Metastatic Liver Carcinoma in the Adrenal Gland (tissue), 2 donors: ENCODE measurements around a stretch of chr22.

GRCh38 chr22:22822396-22822856 lies 65.2 kb upstream of the IGLL5 start:
- PRO-cap, 2 experiments = no peak in any of the 2 experiments

GRCh38 chr22:22884877-22886015 lies 2.4 kb upstream of the IGLL5 start:
- PRO-cap, 2 experiments = no peak in any of the 2 experiments

- PRO-cap, 2 experiments = no peak in any of the 2 experiments
Observed at GRCh38 chr22:22931760-22932304, 44.2 kb downstream of the IGLL5 start.

DNA sequence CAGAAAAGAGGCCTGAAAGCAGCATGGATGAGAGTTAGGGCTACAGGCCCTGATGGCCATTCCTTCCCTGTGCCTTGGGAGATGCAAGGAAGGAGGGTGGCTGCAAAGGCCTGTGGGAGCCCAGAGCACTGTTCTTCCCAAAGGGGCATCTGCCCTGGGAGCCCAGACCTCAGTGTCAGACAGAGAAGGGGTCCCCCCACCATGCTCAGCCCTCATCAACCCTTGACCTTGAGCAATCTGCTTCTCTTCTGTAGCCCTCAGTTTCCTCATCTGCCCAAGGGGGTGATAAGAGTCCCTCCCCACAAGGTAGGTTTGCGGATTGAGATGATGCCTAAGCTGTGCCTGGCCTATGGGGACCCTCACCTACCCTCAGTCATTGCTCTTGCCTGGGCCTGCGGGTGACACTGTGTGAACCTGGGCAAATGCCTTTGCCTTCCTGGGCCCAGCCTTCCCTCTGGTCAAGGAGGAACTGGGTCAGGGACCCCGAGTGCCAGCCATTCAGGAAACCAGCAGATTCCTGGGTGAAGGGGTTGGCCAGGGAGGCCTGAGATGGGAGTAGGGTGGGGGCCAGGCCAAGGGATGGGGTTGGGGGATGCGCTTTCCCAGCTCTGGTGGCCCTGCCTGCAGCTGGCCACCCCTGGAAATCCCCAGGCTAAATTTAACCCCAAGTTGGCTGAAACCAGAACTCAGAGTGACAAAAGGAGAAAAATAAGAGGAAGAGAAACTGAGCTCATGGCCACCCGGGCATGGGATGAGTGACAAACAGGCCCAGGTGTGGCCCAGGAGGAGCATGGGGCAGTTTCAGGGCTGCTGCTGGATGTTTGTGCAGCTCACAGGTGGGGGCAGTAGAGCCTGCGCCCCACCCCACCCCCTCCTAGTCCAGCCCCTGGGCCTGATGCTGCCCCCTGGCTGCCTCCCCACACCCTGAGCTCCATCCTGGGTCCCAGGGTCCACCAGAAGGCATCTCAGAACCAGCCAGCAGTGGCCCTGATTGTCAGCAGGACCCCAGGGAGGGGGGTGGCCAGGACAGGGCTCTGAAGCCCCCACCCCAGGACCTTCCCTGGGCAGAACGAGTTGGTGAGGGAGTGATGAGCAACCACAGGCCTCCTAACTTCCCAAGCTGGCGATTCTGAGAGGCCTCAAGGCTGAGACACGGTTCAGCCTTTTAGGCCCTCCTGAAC lies 47.8 kb downstream of the IGLL5 start:
- PRO-cap, 2 experiments = no peak in any of the 2 experiments

GRCh38 chr22:22960189-22960799 lies 72.7 kb downstream of the IGLL5 start:
- PRO-cap, 2 experiments = peak in 2 of 2 experiments; most common plus-strand start chr22:22960591 (in 1); most common minus-strand start chr22:22960460 (in 2)

- PRO-cap, 2 experiments = no peak in any of the 2 experiments
Observed at GRCh38 chr22:23306336-23307167, 126.2 kb downstream of the BCR start.

DNA sequence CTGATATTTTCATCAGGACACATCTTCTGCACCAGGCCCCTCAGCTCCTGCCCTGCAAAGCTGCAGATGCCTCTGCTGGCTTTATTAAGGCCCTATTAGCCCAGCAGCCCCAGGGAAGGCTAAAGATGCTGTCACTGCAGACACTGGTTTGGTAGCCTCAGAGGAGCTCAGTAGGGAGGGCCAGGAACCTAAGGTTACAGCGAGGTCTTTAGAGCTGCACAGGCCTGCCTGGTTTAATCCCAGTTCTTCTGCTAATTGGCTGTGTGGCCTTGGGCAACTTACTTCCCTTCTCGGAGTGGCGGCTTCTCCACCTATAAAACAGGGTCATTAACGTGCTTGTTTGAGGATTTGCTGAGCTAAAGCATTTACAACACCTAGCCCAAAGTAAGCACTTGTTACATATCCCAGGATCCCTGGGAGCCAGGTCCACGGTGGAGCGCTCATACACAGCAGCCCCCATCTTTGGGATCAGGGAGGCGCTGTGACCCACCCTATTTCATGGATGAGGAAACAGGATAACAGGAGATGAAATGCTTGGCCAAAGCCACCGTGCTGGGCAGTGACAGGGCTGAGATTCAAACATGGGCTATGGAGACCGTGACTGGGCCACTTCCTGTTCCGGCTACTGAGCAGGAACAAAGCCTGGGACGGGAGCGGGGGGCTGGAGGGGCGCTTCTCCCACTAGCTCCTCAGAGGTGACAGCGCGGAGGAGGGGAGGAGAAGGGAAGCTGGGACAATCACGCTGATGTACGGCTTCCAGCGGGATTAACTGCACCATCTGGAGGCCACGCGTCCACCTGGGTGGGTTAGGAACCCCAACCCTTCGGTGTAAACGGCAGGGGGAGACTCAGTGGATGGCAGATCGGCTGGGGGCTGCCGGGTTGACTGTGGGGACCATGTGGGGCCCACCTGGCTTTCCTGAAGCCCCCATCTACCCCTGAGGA lies 61.5 kb downstream of the IGLL1 start:
- PRO-cap, 2 experiments = no peak in any of the 2 experiments

GRCh38 chr22:23521087-23522393 lies 58.5 kb downstream of the IGLL1 start:
- PRO-cap, 2 experiments = peak in 2 of 2 experiments; most common plus-strand start chr22:23522064 (in 1); most common minus-strand start chr22:23521897 (in 2)

DNA sequence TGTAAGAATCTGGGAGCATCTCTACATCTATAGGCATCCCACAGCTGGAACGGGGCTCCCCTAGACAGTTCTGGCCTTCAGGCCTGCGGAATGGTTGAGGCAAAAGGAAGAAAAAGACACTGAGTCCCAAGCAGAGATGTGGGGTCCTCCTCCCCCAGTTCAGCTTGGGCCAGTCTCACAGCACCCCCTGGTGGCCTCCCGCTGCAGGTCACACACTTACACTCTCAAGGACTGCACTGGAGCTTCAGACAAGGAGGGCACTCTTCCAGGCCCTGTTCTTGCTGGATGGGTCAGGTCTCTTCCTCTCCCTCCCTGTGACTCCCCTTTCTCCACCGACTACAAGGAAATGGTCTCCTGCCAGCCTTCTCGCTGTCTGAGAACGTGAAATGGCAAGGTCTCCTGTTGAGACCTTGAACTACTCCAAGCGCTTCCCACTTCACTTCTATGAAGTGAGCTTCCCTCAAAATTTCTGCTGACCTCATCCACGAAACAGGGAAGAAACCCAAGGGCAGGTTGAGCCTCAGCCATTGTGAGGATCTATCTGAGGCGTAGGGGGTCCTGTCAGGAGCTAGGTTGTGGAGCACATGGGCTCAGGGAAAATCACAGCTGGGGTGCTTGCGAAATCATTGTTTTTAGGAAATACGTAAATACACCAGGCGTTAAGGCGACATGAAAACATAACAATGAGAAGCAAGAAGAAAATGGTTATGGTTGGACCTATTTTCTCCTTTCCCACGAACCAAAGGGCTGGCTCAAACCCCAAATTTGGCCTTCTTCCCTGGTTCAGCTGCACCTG lies 11.2 kb upstream of the IGLL1 start:
- PRO-cap, 2 experiments = no peak in any of the 2 experiments

DNA sequence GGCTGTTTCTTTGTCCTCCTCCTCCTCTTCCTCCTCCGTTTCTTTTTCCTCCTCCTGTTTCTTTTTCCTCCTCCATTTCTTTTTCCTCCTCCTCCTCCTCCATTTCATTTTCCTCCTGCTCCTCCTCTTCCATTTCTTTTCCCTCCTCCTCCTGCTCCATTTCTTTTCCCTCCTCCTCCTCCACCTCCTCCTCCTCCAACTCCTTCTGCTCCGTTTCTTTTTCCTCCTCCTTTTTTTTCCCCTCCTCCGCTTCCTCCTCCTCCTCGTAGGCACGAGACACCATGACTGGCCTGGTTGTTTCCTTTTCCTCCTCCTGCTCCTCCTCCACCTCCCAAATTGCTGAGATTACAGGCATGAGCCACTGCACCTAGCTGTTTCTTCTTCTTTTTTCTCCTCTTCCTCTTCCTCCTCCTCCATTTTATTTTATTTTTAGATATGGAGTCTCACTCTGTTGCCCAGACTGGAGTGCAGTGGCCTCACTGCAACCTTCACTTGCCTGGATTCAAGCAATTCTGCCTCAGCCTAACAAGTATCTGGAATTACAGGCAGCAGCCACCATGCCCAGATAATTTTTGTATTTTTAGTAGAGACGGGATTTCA lies 25.7 kb upstream of the DRICH1 start:
- PRO-cap, 2 experiments = no peak in any of the 2 experiments

GRCh38 chr22:23658760-23659362 lies 26.7 kb upstream of the DRICH1 start:
- PRO-cap, 2 experiments = no peak in any of the 2 experiments

- PRO-cap, 2 experiments = no peak in any of the 2 experiments
Observed at GRCh38 chr22:23811069-23811839, 24.5 kb downstream of the SMARCB1 start.

DNA sequence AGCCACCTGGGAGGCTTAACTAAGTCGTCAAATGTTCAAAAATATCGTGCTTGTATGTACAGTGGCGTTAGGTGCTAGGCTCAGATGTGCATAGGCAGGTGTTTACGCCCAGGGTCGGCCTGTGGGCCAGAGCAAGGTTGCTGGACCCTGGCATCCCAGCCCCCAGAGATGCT lies 316 bp downstream of the SLC2A11 start:
- PRO-cap, 2 experiments = no peak in any of the 2 experiments

DNA sequence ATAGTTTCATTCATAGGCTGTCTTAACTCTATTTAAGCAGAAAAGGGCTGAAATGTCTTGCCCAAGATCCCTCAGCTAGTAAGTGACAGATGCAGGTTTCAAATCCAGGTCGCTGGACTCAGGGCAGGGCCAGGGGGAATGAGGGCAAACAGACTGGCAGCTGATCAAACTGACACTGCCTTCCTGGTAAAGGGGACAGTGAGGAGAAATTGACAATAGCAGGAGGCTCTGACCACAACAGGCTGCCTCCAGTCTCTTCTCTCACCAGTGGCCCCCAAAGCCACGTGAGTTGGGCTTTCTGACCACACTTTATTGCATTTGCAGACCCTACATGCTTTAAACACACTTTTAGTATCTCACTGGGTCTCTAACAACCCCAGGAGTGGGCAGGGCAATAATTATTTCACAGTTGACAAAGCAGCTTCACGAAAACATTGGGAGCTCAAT lies 16.6 kb downstream of the MIF start:
- PRO-cap, 2 experiments = no peak in any of the 2 experiments

DNA sequence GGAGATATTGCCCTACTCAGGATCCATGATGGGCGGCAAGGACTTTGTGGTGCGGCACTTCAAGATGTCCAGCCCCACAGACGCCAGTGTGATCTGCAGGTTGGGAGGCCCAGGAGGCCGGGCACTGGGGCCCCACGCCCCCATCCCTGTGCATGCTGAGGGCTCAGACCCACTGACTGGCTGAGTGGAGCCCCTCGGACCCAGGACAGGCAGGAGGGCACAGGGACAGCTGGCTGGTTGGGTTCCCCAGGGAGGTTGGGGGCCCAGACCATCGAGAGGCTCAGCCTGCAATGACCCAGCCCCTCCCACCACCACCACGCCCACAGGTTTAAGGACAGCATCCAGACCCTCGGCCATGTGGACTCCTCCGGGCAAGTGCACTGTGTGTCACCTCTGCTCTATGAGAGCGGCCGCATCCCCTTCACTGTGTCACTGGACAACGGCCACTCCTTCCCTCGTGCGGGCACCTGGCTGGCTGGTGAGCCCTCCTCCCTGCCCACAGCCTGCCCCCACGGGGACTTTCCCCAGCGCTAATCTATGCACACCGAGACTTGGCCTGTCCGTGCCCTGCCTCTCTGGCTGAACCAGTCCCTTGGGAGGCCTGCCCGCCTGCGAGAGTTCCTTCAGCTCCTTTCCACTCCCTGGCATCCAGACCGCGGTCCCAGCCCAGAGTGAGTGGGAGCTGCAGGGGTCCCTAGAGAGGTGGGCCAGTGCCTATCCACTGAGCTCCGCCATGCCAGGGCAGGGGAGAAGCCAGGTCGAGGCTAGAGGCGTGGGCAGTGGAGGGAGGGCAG lies 2.1 kb downstream of the SUSD2 start:
- PRO-cap, 2 experiments = no peak in any of the 2 experiments

DNA sequence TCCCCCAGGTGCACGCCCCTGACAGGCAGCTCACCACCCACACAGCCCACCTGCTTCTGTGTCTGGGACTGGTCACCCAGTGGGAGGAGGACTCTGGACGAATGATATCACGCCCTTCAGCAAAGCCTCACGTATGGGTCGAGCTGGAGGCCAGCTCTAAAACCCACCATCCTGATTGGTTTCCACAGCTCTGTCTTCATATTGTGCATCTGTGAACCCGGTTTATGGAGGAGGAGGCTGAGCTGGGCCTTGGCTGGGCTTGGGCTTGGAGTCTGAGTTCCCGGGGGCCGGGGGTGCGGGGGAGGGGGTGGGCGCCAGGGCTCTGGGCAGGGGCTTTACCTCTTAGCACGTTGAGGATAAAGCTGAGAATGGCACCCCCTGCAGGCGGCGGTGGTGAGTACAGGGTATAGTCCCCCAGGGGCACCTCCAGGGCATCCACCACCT lies 13.8 kb downstream of the GGT5 start:
- PRO-cap, 2 experiments = no peak in any of the 2 experiments

DNA sequence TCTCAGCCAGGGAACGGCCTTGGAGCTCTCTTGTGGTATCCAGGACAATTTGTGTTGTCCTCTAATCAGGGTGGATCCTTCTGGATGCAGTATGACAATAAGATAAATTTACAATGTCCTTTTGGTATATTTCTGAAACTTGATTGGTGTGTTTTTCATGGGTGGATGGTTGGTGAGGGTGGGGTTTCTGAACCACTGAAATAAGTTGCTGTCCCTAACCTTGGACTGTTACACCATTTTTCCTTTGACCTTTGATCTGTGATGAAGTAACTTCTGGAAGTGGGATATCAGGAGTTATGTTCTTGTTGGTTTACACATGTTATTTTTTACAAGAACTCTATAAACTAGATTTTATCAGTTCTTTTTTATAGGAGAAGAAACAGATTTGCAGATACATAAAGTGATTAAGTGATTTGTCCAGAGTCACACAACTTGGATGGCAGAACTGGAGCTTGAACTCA lies 21.5 kb downstream of the SPECC1L start:
- PRO-cap, 2 experiments = peak in 1 of 2 experiments; most common minus-strand start position 51 of the sequence (in 1)

GRCh38 chr22:24424093-24424961 lies 3.1 kb upstream of the ADORA2A start:
- PRO-cap, 2 experiments = no peak in any of the 2 experiments

- PRO-cap, 2 experiments = no peak in any of the 2 experiments
Observed at GRCh38 chr22:24482340-24483097, 12.6 kb upstream of the UPB1 start.

DNA sequence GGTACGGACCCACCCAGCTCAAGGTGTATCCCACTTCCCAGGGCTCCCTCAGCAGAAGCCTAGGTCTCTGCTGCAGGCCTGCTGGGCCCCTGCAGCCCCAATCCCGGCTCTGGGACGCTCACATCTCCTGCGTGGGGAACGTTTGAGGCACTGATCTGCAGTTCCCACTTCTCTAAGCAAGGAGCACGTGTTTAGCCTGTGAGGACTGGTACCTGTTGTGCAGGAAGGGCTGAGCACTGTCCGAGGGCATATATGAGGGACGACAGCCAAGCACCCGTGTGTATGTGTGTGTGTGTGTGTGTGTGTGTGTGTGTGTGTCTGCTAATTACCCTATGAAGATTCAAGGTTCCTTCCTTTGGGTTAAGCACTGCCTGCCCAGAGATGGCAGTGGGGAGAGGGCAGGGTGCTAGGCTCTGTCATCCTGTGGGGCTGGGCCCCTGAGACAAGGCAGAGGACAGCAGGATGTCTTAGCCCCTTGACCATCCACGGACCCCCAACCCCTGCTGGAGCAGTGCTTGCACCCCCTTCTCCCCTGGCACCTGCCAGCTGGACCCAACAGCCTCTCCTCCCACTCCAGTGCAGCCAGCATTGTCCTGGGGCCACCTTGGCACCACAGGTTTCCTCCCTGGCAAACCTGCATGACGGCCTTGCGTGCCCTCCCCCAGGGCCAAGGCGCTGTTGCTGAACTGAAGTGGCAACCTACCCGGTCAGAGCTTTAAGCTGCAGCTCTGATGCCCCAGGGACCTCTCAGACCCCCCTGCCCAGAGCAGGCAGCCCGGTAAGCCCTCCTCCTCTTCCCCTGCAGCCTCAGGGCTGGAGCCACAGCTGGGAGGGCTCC lies 1.5 kb upstream of the LRRC75B start:
- PRO-cap, 2 experiments = no peak in any of the 2 experiments